ENCODE measurements around a stretch of chr10.

GRCh38 chr10:78518542-78518919 lies 484.9 kb downstream of the RPS24 start:
- RRBS = no CpG with 5 or more reads among the region's 4 CpGs

DNA sequence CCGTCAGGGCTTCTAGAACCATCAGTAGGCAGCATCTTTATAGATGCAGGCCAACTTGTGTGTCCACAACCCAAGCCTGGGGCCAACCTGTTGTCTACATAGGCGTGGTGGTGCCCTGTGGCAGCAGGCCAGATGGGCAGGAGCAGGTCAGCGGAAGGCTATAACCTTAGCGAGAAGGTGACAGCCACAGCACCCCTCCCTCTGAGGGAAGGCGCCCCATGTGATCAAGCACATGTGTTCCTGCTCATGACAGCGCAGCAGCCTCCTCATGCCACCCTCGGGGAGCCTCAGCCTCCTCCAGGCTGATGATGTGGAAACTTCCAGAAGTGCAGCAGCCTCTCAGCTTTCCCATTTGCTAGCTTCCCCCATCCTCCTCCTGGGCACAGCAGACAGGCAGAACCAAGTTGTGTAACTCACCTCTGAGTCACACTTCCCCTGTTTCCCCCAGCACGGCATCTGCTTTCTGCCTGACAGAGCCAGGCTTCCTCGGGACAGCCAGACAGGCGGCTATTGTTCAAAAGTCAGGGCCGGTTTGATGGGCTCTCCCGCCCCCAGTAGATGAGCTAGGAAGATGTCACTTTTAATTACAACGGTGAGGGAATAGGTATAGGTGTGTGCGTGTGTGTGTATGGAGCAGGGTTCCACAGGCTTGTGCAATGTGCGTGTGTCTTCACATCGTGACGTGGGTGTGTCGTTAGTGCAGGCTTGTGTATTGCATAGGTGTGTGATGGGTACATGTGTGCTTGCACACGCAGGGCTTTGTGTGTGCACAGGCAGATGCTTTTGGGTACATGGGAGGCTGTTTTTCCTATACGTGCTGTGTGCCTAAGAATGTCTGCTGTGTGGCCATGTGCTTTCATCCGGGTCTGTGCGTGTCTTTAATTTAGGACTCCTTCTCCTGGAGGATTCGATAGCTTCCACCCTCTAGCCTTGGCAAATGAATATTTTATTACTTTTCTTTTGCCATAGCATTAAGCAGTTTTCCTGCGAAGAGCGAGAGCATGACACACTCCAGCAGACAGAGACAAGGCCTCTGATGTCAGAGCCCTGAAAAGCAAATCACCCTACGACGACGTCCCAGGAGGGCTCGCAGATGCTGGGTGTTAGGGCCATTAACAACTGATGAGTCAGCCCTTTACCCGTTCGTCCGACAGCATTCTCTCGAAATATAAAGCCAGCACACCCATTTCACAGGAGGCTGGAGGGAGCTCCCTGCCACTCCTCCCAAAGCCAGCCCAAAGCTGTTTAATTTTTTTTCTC lies 311.7 kb upstream of the ZMIZ1 start:
- RRBS = no CpG with 5 or more reads among the region's 33 CpGs

DNA sequence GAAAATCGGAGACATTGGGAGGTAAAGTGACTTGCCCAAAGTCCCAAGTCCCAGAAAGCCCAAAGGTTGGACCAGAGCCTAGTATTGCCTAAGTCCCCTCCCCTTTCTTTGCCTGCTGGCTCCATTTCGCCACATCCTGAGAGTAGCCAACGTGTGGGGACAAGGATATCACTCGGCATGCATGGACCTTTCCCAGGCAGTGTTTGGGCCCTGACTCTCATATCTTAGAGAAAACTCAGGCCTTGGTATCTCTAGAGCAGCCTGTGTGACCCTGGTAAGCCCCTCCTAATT lies 294.2 kb upstream of the ZMIZ1 start:
- RRBS = no CpG with 5 or more reads among the region's 4 CpGs

- RRBS = no CpG with 5 or more reads among the region's 18 CpGs
Observed at GRCh38 chr10:78802460-78803325, 266.1 kb upstream of the ZMIZ1 start.

GRCh38 chr10:78944790-78945379 lies 123.9 kb upstream of the ZMIZ1 start:
- RRBS = no CpG with 5 or more reads among the region's 2 CpGs

DNA sequence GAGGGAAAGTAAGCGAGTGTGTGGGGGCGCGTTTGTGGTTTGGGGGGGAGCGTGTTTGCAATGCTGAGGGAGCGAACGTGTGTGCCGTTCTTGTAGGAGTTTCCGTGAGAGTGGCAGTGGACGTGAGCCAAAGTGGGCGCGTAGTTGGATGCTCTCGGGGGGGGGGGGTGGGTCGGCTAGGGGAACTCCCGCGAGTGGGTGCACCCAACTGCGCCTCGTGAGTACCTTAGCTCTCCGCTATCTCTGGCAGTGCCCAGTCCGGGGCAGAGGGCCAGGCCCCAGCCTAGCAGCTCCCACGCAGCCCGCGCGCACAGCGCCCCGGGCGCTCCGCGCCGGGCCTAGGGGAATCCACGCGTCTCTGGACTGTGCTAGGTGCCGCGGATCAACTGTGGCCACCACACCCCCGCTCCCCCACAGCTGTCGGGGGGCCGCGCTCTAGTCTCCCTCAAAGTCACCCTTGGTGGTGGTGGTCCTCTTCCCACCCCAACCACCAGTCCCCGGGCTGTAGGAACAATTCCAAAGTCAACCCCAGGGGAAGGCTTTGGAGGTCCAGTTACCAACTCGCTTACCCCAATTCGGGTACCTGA lies 842 bp upstream of the ZMIZ1 start:
- RRBS = 2% methylated on average over 10 of the region's 40 CpGs

DNA sequence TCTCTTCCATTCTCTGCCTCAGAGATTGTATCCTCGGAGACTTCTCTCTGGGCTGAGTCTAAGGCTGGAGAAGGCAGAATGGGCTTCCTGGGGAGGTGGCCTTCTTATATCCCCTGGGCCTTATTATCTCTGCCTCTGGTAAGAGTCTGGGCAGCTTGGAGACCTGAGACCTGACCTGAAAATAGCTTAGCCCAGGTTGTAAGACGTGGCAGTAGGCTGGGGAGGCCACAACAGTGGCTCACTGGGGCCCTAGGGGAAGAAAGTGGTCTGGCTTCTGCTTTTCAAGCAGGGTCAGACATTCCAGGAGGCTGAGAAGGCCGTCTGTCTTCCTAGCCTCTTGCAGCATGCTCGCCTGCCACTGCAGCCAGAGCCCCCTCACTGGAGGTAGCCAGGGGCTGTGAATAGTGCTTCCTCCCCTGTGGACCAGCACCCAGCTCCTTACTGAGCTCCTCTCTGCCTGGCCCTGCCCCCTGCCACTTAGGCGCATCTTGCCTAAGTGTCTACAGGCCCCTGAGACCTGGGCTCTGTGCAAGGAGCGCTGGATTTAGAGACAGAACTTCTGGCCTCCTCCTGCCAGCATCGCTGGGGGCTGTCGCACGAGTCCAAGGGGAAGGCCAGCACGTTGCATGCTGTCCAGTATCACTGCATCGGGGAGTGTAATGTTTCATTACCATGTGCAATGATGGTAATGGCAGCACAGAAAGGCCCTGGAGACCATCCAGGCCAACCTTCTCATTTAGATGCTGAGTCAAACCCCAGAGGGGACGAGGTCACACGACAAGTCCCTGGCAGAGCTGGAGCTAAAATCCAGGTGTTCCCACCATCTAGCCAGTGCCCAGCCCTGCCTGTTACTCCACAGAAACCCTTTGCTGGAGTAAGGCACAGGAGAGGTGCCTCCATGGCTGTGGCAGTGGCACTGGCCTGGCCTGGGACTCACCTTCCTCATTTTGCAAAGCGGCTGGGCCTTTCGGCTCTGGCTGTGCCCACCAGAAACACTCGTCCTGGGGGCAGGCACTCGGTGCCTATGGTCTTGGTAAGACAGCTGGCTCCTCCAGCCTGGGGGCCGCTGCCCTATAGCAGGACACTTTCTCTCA lies 12.8 kb downstream of the ZMIZ1 start:
- RRBS = no CpG with 5 or more reads among the region's 18 CpGs

DNA sequence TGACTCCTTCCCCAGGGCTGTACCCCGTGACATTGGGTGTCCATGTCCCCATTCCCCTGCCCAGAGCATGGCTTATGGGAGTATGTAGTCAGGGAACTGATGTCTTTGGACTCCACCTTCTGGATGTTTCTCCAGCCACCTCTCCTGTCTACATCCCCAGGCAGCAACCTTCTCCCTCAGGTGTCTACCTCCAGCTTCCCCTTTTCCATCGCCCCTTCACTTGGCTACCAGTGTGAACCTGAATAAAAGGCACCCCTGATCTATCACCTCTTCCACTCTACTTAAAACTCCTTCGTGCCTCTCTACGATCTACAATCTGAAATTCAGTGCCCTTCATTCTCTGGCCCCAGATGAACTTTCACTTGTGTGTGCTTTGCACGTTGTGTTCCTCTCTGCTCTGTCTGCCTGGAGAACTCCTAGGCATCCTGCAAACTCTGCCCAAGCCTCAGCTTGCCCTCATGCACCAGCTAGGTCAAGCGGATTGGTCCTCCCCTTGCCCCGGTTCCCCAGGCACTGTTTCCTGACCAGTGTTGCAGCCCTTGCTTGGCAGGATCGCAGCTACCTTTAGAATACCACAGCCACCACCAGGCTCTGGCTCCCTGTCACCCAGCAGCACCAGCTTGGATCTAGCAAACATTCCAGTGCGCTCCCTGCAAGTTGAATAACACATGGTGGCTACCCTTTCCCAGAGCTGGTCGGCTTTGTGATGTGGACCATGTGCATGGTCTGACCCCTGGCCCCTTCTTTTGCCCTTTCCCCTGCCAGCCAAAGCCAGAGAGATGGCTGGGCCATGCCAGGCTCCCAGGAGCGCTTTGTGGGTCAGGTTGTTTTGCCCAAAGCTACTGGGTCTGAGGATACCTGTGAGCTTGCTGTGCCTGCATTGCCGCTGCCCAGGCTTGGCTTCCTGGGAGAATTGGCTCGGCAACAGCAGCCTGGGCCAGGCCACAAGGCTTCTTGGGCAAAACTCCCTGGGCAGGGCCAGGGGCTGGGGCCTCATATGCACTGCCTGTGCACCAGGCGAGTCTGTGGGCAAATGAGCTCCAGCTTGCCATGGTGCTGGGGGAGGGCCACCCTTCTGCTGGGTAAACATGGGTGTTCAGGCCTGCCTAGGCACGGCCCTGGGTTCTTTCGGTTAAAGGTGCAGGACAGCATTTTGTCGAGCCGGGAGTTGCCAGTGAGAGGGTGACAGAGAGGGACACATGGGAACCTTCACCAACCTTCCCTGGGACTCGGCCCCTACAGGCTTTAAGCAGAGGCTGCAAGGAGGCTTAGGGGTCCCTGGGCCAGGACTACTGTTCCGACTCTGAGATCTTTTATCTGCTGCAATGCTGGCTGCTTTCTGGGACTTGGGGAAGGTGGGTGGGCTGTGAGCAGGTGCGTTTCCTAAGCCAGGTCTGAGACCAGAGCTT lies 19.1 kb downstream of the ZMIZ1 start:
- RRBS = no CpG with 5 or more reads among the region's 21 CpGs

GRCh38 chr10:79089024-79090161 lies 20.6 kb downstream of the ZMIZ1 start:
- RRBS = 83% methylated on average over 4 of the region's 24 CpGs

GRCh38 chr10:79096503-79097134 lies 27.9 kb downstream of the ZMIZ1 start:
- RRBS = 66% methylated on average over 3 of the region's 13 CpGs

GRCh38 chr10:79097320-79097654 lies 28.5 kb downstream of the ZMIZ1 start:
- RRBS = no CpG with 5 or more reads among the region's 4 CpGs

- RRBS = no CpG with 5 or more reads among the region's 3 CpGs
Observed at GRCh38 chr10:79106855-79107206, 38.1 kb downstream of the ZMIZ1 start.

DNA sequence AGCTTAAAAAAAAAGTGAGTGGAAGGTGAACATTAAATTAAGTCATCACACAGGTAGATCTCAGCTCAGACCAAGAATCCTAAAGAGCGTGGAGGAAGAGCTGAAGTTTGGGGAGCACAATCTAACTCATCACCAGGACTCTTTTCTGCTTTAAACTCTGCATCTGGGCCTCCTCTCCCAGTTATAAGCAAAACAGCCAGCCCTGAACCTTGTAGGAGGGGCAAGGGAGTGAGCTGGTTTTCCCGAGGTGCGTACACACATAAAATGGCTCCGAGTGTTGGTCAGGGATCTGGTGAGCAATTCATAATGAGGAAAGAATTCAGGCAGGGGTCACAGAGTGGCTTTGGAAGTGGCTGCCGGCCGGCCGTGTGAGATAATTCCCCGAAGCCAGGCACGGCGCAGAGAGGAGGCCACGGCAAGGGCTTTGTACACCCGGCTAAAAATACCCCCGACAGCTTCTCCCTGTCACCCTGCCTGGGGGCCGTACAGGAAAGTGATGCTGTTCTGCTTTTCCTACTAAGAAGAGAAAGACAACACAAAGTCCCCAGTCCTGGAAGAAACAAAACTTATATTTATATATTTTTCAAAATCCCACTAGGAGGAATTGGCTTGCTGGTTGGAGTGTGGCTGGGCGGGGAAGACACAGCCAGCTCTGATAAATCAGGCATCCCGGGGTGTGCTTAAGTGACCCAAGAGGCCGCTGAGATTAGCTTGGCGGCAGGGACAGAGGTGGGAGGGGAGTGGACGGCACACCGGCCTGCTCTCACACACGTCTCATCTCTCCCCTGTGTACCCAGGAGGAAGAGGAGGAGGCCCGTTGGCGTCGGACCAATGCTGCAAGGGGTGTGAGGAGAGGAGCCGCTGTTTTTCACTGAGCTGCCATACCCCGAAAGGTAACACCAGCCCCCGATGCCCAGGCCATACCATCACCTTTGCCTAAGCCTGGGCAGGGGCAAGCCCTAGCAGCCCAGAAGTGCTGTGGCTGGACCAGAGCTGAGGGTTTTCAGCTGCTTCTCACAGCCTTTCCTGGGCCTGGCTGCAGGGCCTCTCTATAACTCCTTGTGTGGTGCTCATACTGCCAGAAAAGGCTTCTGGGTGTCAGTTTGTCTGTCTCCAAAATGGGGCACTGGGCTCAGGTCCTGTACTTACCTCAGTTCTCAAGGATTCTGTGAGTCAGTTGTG lies 70.5 kb downstream of the ZMIZ1 start:
- RRBS = 5% methylated on average over 10 of the region's 27 CpGs

DNA sequence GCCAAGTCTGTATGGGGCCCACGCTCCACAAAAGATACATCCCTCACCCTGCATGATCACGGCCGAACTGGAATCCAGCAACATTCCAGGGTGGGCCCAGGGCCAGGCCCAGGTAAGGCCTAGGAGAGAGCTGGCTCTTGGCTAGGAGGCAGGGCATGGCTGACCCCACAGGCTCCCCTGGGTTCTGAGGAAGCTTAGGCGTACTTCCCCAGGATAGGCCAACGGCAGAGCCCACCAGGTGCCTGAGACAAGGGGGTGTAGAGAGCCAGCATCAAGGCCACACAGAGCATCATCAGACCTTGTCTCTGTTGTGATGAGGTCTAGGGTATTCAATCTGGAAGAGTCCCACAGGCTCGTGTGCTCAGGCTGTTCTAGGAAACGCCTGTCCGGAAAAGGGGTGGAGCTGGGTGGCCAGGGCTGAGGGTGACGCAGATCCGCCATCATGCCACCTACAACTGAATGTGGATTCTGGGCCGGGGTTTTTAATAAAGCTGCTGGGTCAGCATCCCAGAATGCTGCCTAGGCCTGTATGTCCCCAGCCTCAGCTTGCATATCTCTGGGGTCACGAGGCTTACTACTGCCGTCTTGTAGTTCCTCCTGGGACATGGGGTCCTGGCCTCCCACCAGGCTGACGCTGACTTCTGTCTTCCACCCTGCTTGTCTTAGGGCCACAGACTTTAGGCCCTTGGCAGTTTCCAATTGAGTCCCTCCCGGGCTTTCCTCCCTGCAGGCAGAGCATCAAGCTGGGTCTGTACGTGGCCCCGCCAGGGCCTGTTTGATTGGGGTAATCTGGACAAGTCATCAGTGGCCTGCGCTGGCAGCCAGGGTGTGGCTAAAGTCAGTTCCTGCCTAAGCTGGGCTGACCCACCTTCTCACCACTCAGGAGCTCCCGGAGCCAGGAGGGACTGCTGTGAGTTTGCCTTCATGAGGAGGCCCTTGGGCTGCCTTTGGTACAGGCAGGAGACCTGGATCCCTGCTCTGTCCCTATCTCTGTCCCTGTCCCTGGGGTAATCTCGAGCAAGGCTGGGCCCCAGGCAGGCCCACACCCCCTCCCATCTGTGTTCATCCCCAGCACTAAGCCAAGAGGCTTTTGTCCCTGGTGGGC lies 79.8 kb downstream of the ZMIZ1 start:
- RRBS = no CpG with 5 or more reads among the region's 20 CpGs

DNA sequence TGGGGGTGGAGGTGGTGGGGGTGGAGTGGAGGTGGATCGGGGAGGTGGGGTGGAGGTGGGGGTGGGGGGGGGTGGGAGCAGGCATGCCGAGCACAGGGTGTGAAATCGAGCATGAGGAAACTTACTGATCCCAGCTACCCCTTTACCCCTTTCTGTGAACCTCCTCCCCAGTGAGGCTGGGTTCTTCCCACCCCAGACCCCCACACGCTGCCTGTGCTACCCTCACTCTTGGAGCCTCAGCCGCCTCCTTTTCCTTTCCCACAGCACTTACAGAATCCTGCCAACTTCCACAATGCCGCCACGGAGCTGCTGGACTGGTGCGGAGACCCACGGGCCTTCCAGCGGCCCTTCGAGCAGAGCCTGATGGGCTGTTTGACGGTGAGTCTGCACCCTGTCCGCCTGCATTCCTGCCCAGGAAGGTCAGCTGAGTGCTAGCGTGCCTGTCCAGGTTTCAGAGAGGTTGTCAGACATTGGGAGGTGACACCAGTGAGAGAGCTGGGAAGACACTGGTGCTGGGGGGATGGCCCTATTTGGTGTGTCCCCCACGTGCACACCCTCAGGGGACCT lies 139.1 kb upstream of the PPIF start:
- RRBS = no CpG with 5 or more reads among the region's 15 CpGs

- RRBS = no CpG with 5 or more reads among the region's 14 CpGs
Observed at GRCh38 chr10:79221581-79222074, 125.6 kb upstream of the PPIF start.

DNA sequence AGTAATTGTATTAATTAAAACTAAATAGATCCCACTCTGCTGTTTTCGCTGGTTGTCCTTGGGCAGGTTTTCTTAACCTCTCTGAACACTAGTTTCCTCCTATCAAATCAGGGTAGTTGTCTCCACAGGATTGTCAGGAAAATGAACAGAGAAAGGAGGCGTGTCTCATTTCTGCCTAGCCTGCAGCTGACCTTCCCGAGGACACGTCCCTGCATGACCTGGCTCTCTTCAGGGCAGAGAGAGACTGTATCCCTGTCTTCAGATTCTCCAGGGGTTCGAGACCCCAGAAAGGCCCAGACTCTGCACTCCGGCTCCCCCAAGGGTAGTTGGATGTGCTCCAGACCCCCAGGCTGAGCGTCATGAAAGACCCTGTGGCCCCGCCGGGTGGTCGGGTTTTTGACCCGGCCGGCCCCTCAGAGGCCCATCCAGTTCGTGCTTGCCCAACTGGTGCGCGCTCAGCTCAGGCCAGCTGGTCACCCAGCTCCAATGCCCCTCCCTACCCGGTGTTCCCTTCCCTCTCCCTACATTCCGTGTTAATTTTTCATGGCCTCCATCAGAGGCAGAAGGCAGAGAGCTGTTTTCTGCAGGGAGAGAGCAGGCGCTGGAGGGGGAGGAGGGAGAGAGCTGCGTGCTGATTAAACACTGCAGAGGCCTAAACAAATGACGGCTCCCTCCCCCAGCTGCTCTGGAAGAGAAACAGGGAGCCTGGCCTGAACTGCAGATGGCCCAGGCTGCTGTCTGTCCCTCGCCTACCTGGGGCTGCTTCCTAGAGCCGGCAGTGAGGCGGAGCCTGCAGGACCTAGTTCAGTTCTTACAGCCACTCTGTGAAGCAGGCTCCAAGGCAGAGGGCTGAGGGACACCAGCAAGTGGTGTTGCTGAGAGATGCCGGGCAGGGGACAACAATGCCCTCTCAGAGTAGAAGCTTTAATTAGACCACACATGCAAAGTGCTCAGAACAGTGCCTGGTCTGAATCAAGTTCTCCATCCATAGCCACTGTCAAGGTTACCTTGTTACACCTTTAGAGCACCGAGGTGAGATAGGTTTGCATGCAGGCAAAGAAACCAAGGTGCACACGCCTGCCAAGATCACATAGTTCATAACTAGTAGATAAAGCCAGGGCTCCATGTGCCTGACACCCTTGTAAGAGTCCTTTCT lies 86.1 kb upstream of the PPIF start:
- RRBS = 78% methylated on average over 6 of the region's 26 CpGs

DNA sequence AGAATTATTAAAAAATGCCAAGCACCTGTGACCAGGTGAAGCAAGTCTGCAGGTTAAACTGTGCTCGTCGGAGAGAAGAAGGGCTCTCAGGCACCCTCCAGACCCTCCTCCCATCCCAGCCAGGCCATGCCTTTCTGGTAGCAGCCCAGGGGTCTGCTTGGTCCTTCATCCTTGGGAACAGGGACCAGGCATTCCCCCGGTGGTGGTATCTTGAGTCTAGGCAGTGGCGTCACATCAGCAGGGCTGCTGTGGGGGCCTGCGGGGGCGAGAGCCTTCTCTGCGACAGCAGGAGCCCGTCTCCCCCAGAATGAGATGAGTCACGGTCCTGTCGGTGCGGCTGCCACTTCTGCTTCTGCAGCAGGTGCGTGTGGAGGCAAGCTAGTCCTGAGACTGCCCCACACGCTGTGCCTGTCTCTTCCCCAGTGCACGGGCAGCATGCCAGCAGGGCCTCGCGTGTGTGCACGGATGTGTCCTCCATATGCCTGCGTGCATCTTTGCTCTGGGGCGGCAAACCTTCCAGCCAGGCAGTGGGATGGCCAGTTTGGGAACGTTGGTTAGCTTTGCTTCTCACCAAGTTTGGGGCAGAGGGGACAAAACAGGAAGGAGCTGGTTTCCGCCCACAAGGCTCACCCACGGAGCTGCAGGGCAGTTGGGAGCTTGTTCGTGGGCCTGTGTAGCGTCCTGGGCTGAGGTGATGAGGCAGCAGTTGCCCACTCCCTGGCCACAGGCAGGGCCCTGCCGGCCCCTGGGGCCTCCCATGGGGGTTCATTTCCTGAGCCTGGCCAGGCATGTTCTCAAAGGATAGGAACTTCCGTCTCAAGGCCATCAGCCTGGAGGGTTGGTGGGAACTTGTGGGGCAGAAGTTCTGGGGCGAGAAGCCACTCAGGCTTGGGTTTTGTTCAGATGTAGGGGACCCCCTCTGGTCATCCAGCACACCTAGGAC lies 60.9 kb upstream of the PPIF start:
- RRBS = no CpG with 5 or more reads among the region's 27 CpGs

- RRBS = no CpG with 5 or more reads among the region's 12 CpGs
Observed at GRCh38 chr10:79291974-79292408, 55.3 kb upstream of the PPIF start.

DNA sequence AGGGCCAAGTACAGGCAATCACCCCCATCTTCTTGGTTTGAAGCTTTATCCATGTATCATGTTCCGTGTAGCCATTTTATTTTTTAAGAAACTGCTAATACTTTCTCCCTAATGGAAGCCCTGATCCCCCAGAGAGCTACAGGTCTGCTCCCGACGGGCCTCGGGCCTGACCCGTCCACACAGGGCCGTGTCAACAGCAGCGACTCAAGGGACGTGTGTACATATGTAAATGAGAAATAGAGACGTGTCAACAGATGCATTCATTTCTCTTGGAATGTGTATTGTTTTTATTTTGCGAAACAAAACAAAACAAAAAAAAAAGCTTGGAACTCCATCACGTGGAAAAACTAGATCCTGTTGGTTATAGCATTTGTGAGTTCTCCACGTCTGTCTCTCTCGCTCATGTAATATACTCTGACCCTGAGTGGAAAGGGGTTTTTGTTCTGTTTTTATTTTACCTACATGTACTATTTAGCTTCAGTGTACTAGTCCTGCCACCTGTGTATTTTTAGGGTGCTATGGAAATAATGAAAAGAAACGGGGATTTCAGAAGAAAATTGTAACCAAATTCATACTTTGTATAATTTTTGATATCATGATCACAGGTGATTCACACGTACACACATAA lies 31.6 kb upstream of the PPIF start:
- RRBS = no CpG with 5 or more reads among the region's 15 CpGs

All from AG09309 (cell line).